Neural progenitor cell (in vitro differentiated cells): ENCODE measurements around the gene TLE2.

DNA sequence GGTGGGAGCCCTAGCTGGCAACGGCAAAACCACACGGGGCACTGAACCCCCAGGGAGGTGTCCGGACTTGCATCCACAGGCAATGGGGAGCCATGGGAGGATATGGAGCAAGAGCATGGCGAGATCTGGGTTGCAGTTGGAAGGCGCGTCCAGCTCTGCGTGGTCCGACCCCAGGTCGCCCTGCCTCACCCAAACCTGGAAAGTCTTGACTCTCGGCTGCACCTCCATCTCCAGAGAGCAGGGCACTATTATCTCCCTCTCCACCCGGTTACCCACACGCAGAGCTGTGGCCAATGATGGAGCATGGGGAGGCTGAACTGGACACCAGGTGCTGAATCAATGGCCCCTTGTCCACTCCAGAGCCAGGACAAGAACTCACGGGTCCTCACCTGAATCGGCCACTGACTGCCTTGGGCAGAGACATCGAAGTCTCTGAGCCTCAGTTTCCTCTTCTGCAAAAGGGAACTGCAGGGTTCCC, 4.4 kb downstream of the LINGO3 start:
- RAMPAGE, long total RNA: no peak

DNA sequence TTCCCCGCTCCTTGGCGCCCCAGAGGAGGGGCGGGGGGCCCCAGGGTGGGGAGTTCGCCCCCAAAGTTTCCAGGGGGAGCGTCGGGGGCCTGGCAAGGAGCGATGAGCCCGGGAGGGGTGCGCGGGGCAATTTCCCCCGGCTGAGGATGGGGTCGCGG, 252 bp downstream of the LINGO3 start:
- RAMPAGE, long total RNA: no peak

DNA sequence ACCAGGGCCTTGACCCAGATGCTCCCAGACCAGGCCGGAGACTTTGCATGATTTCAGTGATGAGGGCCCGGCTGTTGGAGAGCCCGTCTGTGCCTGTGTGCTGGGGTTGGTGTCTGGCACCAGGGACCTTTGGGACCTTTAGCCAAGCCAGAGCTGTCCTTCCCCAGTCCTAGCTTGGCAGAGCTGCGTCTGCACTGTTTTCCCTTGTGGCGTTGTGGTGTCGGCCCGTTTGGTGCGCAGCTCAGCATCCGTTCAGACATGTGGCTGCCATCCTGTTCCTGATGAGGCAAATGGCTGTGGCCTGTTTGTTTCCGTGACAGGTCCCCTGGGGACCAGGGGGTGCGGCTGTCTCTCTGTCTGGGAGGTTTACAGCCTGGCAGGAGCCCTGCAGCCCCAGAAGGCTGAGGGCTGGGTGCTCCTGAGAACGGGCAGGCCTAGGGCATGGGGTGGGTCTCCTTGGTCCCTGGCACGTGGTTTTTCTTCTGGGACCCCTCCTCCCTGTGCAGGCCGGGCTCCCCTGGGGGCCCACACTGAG, 3.8 kb downstream of the SPPL2B start:
- RAMPAGE, long total RNA: no peak

DNA sequence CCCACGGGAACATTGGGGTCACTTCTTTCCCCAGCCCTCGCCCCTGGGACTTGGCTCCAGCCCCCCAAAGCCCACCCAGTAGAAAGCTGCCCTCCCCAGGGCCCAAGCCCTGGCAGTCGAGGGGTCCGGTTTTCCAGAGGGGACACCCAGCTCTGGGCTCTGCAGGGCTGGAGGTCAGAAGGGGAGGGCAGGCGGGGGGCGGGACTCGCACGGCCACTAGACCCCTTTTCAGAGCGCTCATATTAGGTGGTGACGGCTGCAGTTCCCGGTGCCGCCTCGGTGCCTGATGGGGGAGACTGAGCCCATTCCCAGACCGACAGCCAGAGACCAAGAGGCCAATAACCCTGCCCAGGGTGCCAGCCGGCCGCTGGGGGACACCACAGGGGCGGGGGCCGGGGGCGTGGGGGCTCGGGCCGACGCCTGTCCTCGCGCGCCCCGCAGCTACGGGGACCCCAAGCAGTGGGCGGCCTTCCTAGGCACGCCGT, 2.8 kb downstream of the TIMM13 start:
- RAMPAGE, long total RNA: no peak

GRCh38 chr19:2426429-2427079, 832 bp downstream of the TIMM13 start:
- RAMPAGE, long total RNA: no peak

GRCh38 chr19:2476984-2477433, 1.1 kb downstream of the GADD45B start:
- RAMPAGE, long total RNA: no peak

GRCh38 chr19:2488360-2489568, 12.8 kb downstream of the GADD45B start:
- RAMPAGE, long total RNA: no peak

DNA sequence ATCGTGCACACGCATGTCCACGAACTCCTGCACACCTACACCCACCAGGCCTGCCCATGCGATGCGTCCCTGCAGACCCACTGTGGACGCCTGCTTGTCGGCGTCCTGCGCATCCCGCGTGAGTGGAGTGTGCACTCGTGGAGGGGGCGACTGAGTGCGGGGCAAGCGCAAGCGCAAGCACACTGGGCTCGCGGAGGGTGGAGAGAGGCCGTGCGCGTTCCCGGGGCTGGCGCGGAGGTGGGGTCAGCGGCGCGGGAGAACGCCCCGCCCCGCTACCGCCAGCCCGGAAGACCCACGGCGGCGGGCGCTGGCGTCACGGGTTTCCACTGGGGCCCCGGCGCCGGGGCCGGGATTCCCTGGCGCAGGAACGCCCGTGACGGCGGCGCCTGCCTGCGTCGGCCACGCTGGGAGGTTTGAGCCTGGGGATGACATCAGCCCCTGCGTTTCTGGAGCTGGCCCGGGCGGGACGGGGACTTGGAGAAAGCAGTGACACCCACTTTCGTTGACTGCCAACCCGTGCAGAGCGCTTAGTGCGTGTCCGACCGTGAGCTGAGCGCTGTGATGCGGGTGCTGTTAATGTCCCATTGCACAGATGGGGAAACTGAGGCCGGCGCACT, 18.8 kb downstream of the GADD45B start:
- RAMPAGE, long total RNA: no peak

DNA sequence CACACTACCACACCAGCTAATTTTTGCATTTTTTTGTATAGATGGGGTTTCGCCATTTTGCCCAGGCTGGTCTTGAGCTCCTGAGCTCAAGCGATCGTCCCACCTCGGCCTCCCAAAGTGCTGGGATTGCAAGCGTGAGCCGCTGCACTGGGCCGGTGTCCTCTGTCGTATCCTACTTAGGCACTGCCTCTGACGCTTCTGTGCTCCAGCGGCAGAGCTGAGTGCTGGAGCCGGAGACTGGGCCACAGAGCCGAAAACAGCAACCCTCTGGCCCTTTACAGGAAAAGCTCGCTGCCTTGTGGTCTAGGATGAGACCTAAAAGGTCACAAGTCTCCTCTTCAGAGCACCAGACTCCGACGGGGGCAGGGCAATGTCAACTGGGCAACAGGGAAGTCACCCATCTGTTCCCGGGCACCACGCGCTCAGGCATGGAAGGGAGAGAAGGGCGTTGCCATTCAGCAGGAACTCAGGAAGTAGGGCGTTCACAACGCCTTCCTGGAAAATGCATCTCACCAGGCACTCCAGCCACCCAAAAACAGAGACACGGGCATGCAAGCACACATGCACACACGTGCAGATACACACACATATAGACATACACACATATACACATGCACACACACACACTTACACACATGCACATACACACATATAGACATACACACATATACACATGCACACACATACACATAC, 91.7 kb downstream of the GADD45B start:
- RAMPAGE, long total RNA: no peak

DNA sequence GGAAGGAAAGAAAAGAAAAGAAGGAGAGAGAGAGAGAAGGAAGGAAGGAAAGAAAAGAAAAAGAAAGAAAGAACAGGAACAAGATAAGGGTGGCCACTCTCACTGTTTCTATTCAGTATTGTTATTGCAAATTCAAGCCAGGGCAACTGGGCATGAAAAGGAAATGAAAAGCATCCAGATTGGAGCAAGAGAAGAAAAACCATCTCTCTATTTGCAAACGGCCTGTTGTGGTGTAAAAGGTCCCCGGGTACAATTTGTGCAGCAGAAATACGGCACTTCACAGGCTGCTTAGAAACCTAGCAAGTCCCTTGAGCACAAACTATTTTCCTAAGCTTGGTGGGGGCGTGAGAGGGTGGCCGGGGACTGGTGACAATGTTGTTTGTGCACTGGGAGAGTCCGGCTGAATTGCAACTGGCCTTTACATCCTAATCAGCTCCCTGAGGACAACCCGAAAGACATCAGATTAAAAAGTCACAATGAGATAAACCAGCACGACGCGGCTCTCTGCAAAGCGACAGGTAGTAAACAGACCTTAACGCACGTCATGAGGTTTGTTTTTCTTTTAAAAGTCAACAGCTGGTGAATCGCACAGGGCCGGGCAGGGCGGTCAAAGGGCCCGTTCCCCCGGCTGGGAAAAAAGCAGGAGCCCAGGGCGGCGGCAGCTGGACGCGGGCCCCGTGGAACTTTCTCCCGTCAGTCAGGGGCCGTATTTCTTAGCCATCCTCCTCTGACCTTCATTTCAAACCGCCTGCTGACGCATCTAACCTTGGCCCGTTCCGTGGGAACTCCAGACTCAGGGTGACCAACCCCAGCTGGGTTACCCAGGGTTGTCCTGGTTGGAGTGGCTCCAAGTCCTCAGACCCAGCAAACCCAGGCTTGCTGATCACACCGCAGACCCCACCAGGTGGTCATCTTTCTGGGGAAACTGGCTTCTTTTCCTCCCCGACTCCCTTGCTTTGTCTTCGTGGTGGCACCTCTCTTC, 112.2 kb downstream of the GADD45B start:
- RAMPAGE, long total RNA: no peak

DNA sequence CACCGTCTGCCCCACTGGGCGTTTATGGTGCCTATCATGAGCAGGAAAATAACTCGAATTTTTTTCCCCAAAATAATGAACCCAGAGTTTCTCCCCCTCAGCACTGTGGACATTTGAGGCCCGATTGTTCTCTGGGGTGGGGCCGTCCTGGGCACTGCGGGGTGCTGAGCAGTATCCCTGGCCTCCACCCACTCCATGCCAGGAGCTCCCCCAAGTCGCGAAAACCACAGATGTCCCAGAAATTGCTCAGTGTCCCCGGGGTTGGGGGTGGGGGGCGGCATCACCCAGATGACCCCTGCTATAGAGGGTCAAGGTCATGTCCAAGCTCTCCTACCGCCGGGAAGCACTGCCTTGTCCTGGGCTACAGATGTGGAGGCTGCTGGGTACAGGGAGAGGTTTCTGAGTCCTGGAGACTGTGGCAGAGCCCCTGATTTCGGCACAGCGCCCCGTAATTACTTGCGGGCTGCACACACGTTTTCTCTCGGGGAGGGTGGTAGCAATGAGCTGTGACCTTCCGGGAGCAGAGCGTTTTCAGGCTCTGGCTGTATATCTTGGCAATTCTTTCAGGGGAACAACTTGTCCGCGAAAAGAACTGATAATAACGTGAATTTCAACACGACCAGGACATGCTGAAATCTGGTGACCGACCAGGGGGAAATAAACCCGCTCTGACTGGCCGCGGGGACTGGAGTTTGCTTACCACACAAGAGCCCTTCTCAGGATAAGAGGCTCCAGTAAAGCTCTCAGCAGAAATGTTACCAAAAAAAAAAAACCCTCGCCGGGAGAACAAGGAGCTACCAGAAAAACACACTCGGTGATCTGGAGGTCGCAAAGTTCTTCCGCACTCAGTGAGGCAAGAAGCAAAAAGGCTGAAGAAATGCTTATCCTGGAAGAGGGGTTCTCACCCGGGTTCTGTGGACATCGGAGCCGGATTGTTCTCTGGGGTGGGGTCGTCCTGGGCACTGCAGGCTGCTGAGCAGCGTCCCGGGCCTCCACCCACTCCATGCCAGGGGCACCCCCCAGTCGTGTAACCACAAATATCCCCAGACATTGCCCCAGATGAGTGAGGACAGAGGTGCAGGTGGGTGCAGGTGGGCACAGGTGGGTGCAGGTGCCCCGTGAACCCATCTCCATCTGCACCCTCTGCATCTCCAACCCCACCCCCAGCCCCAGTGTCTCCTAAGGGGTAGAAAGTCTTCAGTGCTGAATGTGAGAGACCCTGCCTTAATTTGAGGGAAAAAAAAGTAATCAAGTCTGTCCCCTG, 67.9 kb downstream of the GNG7 start:
- RAMPAGE, long total RNA: no peak

DNA sequence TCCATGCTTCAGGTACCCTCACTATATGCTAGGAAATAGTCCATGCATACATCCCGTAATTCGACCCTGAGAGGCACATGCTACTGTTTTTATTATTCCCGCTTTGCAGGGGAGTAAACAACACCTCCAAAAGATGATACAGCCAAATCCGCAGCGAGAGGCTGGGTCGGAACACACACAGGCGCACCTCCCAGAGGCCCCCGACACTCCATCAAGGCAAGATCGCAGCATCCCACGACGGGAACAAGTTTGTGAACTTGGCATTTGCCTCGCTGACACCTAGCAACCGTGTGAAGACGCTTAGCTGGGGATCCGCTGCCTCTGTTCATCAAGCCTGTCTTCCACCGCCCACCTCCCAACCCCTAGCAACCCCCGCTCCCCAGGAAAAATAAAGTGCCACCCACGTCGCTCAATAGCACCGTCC, 1.9 kb downstream of the GNG7 start:
- RAMPAGE, long total RNA: no peak

- RAMPAGE, long total RNA: no peak
Observed at GRCh38 chr19:2790112-2790609, 4.9 kb downstream of the THOP1 start.

- RAMPAGE, long total RNA: no peak
Observed at GRCh38 chr19:2798546-2799145, 13.3 kb downstream of the THOP1 start.

DNA sequence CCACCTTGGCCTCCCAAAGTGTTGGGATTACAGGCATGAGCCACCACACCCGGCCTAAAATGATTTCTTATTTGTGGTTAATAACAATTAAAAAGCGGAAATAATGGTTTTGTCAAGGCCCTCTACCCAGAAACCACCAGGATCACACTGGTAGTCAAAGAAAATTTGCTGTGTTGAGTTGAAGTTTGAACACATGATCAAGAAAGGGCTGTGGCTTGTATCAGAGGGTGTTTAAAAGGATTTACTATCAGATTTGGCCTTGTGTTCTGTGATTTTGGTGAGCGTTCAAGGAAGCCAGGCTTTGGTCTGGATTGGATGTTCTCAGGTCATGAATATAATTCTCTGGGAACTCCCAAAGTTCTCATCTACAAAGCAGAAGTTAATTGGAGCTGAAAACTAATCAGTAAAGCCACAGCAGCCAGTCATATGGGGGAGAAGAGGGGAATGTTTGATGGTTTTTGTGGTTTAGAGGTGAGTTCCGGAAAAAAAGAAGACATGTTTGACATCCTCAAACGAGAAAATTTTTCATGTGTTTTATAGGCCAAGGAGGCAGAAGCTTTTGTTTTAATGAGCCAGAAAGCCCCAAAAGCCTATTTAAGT, 10.6 kb upstream of the ZNF556 start:
- RAMPAGE, long total RNA: no peak

- RAMPAGE, long total RNA: no peak
Observed at GRCh38 chr19:3024731-3025970, 3.9 kb downstream of the TLE2 start.

DNA sequence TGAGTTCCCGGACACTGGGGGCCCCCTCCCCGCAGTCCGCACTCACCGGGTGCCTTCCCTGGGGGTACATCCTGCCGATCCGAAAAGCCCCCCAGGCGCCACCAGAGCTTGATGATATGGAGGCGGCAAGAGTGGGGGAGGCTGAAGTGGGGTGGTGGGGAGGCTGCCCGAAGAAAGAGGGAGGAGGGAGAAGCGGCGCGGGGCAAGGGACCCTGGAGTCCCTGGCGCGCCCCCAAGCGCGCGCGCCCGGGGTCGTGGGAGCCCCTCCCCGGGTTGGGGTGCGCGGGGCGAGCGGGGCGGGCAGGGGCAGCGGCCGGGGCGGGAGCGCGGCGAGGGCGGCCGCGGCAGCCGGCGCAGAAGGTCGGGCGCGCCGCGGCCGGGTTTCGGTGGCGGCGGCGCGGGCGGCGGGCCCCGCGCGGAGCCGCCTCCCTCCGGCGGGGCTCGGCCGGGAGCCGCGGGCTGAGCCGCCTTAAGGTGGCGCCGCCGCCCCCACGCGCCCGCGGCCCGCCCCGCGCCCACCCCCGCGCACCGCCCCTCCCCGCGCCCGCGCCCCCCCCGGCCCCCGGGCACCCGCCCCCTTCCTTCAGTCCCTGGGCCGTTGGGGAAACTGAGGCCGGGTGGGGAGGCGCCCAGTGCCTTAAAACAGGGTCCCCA, at the start of gene TLE2:
Gene TLE2, minus strand, starts transcription at position 446 of the 654 bp plus-strand sequence.
- RAMPAGE, long total RNA: no peak

DNA sequence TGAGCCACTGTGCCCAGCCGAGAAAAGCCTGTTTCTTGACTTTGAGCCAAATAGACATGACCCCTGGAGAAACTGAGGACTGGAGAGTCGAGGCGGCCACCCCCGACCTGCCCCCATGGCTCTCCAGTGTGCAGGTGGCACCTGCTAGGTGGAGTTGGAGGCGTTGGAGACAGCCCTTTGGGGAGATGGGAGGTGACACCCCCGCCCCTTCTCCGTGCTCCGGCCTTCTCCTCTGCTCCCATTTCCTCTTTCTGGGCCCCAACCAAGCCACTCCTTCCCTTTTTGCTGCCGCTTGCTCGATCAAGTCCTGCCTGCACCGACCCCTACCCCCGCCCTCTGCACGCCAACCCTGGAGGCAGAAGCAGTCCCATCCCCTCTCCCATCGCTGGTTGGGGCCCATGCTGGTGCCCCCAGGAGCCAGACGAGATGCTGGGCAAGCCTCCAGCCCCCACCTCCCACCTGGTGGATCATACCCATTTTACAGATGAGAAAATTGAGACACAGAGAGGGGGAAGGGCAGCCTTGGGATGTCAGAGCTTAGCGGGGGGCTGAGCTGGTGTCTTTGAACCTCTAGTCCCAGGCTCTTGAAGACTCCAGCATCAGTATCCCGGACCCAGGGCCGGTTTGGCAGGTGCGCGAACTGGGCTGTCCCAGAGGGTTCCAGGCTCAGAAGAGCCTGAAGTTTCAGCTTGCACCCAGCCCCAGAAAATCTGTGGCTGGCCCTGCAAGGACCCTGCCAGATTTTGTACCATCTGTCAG, 10.2 kb downstream of the GNA15 start:
- RAMPAGE, long total RNA: no peak

DNA sequence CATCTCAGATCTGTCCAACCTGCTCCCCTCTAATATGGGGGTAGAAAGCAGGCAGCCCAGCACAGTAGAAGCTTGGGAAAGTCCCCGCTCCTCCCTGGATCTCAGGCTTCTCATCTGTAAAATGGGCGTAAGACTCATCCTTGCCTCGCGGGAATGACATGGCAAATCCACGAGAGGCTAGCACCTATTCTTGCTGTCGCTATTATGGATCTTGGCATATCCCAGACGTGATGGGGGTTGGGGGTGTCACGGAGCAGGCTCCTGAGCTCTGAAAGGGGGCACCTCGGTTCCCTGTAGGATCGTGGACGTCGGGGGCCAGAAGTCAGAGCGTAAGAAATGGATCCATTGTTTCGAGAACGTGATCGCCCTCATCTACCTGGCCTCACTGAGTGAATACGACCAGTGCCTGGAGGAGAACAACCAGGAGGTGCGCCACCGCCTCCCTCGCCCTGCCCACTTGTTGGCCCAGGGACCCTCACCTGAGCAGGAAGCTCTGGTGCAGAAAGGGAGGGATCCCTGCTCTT, 19.8 kb downstream of the GNA15 start:
- RAMPAGE, long total RNA: no peak

- RAMPAGE, long total RNA: no peak
Observed at GRCh38 chr19:3189490-3190121, 3.9 kb downstream of the NCLN start.